Calu3 (cell line): ENCODE measurements around a stretch of chr11.

DNA sequence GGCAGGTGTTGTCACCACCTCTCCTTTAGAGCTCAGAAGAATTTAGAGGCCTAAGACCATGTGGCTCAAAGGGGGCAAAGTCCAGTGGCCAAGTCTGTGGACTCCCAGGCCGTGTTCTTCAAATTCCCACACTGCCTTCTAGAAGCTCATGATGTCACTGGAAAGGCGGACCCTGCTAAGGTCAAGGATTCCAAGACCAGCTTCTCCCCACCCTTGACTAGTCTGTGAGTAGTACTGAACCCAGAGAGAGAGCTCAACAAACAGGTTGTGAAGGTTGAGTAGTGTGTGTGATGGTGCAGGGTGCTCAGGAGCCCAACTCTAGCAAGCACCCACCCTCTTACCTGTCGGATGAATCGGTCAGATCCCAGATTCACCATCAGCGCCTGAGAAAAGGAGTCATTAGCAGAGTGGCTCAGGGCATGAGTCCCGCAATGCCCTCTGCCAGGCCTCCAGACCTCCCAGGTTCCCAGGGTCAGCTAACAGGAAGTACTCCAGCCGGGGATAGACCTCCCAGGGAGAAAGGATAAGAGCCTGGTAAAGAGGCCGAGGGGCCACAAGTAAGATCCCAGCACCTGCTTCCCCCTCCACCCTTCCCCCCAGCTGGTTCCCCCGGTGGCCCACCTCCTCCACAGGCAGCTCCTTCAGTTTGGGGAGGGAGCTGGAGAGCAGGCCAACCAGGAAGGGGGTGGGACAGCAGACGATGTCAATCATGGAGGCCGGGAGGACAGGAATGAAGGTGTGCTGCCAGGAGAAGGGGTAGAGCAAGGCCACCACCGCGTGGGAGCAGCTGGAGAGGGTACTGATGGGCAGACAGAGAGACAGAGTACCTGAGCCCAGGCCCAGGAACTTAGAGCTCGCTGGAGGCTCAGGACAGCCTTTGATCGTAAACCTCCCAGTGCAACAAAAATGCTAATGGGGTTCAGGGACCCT is 16.3 kb downstream of the RPL27A start:
- PRO-cap = no peak

GRCh38 chr11:8701795-8702973 is 19.6 kb downstream of the RPL27A start:
- PRO-cap = no peak

DNA sequence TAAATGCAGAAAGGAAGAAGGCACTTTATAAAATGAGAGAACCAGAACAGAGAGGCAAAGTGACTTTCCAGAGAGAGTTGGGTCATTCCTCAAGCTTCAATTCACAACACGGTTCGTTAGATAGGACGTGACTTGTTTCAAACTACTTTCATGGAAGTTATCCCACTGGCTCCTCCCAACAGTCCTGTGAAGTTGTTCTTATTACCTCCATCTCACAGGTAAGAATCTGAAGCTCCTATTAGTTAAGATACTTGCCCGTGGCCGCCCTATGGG is 2.0 kb downstream of the DENND2B start:
- PRO-cap = no peak

GRCh38 chr11:8812474-8812868 is 2.0 kb upstream of the DENND2B start:
- PRO-cap = no peak

- PRO-cap = no peak
These were observed 23.1 kb upstream of the DENND2B start for GRCh38 chr11:8833396-8834074.

- PRO-cap = no peak
These were observed 3.0 kb downstream of the AKIP1 start for GRCh38 chr11:8913887-8914405.

DNA sequence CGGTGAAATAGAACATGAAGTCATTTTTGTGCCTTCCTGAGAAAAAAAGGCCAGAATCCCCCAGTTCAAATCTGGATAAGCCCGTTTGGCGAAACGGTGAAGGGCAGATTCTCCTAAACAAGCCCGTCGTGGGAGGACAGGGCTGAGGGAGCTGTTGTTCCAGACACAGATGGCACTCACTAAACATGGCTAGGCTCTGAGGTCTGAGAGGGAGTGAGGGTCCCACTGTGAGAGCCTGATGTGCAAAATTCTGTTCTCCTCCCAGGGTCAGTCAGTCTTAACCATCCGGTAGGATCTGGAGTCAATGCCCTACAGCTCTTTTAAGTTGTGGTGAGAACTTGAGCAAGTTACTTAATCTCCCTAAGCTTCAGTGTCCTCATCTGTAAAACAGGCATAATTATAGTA is 40.1 kb downstream of the SCUBE2 start:
- PRO-cap = no peak

- PRO-cap = no peak
These were observed 8.3 kb upstream of the DENND5A start for GRCh38 chr11:9273203-9274118.

DNA sequence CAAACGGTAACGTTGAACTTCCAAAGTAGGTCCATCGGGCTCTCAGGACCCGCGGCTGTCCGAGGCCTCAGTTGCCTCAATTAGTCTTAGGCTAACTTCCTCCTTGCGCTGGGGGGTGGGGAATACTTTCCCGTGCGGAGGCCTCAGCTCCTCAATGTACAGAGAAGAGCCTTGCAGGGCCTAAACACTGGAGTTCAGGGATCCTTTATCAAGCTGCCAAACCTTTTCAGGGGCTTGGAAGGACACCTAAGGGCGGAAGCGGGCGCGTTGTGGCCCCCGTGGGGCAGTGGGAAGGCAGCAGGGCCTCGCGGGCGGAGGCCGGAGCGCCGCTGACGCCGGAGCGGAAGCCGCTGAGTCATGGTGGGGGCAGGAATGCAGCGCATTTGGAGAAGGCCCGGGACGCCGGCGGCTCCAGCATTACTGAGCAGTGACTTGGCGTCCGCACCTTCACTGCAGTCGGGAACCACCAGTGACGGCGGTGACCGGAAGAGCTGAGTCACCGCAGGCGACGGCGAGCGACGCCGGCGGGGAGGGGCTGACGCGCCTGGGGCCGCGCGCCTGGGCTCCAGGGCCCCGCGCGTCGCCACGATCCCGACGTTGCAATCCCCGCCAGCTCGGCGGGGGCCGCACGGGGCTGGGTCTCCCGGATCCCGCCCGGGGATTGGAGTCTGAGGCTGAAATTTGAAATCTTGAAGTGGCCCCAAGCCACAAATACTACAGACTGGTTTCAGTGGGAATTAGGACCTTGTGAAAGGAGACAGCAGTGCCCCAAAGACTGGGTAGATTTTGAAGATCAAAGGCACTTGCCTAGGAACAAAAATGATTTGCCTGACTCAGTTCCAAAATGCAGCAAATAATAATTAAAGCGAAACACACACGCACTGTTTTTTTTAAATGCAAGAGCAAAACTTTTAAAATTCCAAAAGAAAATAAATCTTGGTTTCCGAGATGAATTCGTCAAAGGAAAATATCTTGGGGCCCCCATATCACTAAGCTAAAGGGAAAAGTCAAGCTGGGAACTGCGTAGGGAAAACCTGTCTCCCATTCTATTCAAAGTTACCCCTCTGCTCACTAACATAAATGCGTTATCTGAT is 20.1 kb upstream of the IPO7 start:
- PRO-cap = bidirectional peak, plus-strand start at position 597 of the sequence, minus-strand start at position 288 of the sequence

- PRO-cap = no peak
These were observed 14.0 kb upstream of the ZNF143 start for GRCh38 chr11:9446862-9447260.

DNA sequence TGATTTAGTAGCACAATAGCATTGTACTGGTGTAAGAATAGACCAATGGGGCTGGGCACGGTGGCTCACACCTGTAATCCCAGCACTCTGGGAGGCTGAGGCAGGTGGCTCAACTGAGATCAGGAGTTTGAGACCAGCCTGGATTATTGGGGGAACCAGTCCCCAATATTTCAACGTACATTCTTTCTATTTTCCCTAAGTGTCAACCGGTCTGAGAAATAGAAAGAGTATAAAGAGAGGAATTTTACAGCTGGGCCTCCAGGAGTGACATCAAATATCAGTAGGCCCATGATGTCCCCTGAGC is 9.3 kb upstream of the ZNF143 start:
- PRO-cap = no peak

GRCh38 chr11:9459713-9460474 is 918 bp upstream of the ZNF143 start:
- PRO-cap = unidirectional peak, plus-strand start at chr11:9460026

GRCh38 chr11:9461690-9462493 is 1.1 kb downstream of the ZNF143 start:
- PRO-cap = no peak

- PRO-cap = bidirectional peak, plus-strand start at chr11:9574728, minus-strand start at chr11:9574587
These were observed 778 bp downstream of the WEE1 start for GRCh38 chr11:9574140-9574756.

- PRO-cap = no peak
These were observed 3.0 kb downstream of the WEE1 start for GRCh38 chr11:9576444-9576834.

DNA sequence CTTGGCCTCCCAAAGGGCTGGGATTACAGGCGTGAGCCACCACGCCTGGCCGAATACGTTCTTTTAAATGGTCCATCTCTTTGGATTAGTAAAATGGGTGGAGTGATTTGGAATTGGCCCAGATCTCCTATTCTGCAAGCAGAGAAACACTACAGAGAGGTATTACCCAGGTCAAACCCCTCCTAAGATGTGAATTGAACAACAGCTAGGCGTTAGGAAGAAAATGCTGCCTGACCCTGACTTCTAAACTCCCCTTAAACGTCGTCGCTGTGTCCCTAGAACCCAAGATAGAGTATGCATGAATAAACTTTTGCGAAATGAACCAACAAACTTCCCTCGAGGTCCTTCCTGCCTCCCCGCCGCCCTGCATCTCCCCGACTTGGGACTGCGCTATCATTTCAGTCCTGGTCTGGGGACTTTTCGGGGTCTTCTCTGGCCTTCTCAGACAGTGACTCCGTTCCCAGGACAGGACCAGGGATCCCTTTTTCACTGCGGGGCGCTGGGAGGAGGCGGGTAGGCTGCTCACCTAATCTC is 513 bp upstream of the SWAP70 start:
- PRO-cap = no peak

GRCh38 chr11:9670073-9670832 is 6.4 kb downstream of the SWAP70 start:
- PRO-cap = no peak

DNA sequence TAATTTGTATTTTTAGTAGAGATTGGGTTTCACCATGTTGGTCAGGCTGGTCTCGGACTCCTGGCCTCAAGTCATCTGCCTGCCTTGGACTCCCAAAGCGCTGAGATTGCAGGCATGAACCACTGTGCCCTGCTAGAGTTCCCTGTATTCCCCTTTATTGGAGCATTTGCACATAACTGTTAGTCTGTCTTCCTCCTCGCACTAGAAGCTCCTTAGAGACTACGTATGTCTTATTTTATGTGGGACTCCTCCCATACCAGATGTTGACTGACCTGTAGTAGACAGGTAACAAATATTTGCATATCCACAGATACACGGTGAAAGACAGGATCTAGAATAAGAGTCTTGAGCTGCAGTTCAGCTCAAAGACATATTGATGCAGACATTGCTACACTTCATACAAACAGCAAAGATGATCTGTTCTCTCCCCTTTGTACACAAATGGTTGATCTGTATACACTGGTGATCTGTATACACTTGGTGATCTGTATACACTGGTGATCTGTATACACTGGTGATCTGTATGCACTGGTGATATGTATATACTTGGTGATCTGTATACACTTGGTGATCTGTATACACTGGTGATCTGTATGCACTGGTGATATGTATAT is 40.8 kb downstream of the SWAP70 start:
- PRO-cap = no peak

DNA sequence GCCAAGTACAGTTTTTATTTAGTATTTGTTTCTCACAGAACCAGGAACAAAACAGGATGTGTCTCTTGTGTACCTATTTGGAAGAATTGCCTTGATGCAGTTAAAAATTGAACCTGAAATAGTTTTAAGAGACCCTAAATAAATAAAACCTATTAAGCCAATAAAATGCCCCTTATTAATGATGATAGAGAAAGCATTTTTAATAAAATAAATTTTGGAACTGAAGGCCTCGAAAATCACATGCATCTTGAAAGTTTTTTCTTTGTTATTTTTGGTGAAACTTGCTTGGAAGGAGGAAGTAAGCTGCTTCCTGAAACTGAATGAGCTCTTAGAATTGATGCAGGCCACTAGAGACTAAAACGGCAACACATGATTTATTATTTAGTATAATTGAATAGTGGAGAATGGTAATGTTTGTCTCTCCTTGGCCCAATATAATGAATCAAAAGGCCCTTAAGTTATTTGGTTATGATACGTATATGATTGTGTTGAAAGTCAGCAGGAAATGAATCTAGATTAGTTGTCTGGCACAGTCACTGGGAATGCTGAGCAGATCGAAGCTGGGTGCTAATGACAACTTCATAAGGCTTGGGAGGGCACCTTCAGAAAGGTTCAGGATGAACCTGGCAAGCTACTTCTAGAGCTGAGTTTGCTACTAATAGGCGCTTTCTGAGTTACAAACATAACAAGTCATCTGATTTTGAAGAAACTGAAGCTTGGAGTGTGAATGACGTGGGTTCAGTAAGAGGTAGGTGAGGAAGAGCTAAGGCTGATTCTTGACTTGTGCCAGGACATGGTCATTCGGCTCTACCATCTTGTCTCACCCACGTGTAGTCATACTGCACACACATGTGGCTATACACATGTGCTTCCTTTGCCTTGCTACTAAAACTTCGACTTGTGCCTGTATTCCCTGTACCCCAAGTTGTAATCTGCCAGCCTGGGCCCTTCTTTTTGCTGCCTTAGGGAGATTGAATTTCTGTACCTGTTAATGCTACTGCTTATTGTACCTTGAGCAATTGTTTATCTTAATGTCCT is 56.2 kb downstream of the SWAP70 start:
- PRO-cap = no peak

- PRO-cap = no peak
These were observed 104.1 kb downstream of the SWAP70 start for GRCh38 chr11:9767978-9768367.